ENCODE measurements around a stretch of chr3.

GRCh38 chr3:278294-278766 lies 81.8 kb downstream of the CHL1 start:
- RAMPAGE, long total RNA = no peak
- RRBS = no CpG with 5 or more reads among the region's 7 CpGs

DNA sequence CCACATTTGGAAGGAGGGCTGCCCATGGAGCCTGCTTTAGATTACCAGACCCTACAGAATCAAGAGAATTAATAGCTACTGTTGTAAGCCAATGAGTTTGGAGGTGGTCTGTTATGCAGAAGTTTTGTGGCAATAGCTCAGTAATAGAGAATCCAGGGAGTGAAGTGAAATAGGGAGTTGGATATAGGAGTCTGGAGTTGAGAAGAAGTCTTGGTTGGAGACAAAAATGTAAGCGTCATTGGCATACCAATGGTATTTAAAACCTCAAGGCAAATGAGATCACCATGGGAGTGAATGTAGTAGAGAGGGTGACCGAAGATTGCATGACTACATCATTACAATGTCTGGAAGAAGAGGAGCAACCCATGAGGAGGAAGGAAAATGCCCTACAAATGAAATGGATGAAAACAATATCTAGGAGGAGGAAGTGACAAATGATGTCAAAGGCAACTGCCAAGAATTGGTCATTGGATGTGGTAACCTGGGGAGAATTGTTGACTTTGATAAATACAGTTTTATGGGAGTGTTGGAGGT lies 54.4 kb downstream of the CNTN4 start:
- RAMPAGE, long total RNA = no peak
- RRBS = no CpG with 5 or more reads among the region's 2 CpGs

- RAMPAGE, long total RNA = no peak
These were observed 500.6 kb downstream of the CNTN4 start for GRCh38 chr3:2599326-2599617.

DNA sequence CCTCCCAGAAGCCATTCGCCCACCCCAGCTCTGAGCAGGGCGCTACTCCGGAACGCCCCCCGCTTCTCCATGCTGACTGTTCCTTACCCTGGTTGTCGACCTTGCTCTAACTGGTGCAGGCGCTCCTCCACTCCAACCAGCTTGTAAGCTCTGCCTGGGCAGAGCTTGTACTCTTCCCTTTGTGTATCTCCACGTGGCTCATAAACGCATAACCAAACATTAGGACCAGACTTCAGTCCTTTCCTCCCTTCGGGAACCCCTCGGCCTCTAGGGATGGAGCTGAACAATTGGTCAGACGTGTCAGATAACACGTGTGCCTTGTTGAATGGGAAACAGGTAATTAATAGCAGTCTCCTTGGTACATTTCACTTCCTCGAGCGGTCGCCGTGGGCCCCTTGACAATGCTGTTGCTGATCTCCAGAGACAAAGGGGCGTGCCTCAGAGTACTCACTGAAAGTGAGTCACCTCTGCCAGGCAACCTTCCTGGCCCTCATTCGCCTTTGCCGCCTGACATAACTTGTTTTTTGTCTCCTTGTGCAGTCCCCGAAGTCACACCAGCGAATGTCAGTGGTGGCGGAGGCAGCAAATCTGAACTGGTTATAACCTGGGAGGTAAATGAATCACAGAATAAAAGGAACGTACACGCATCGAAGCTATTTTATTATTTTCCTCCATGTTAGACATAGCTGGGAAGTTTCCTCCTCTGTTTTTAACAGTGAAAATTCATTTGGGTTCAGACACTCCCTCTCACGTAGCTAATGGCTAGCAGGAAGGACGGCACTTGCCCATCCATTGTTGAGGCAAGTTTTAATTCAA lies 71.6 kb downstream of the IL5RA start:
- RAMPAGE, long total RNA = no peak
- RRBS = 92% methylated on average over 3 of the region's 28 CpGs

- RAMPAGE, long total RNA = no peak
- RRBS = 3% methylated on average over 16 of the region's 78 CpGs
These were observed 659 bp downstream of the LRRN1 start for GRCh38 chr3:3799547-3800632.

- RAMPAGE, long total RNA = no peak
- RRBS = no CpG with 5 or more reads among the region's 5 CpGs
These were observed 3.8 kb downstream of the SETMAR start for GRCh38 chr3:4306882-4307505.

DNA sequence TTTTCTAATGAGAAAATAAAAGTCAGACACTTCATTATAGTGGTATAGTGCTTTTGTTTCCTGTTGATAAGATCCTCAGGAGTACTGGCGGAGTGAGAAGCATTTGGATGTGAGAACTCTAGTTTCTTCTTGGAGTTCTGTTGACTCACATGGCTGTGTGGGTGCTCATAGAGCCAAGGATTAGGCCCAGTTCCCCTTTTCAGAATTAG lies 2.1 kb downstream of the ITPR1 start:
- RAMPAGE, long total RNA = no peak
- RRBS = no CpG with 5 or more reads among the region's 1 CpG

DNA sequence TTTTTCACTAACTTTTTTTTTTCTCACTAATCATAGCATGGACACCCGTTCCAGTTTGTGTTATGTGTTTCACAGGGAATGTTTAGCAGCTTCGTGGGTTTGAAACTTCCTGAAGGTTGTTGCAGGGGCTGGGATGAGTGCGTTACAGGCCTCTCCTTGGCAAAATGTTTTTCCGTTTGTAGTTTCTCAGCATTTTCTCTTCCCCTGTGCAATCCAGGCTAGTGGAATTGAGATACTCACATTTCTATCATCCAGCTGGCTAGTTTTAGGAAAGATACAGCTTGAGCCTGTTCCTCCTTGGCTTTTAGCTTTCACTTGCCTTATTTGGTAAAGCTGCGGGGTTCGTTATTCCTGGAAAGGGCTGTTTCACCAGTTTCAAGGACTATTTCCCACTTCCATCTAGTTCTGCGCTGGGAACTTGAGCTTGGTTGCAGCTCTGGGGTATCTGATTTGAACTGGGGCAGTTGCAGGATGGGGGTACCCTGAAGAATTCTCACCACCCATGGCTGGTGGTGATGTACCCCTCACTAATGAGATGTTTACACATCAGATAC lies 90.3 kb downstream of the ITPR1 start:
- RAMPAGE, long total RNA = no peak
- RRBS = no CpG with 5 or more reads among the region's 7 CpGs

DNA sequence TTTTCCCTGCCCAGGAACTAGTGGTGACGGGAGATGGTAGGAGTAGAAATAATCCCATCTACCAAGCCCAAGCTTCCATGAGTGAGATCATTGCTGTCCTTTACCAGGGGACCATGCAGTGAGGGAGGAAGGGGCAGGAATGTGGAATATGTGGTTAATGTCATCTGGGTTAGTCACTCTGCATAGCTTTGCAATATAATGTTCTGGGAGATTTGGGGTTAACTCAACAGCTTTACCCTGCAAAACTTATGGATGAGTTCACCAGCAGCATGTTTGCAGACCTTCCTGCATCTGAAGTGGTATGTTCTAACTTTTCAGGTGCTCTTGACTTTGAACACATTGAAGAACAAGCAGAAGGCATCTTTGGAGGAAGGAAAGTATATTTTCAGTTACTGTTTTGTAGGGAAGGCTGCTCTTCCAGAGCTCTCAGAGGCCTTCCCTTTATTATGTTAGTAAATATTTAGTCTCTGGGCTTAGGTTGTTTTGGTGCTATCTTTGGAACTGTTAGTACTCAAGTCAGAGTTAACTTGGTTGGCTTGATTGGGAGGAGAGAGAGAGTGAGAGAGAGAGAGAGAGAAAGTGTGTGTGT lies 188.0 kb downstream of the ITPR1 start:
- RAMPAGE, long total RNA = no peak
- RRBS = no CpG with 5 or more reads among the region's 1 CpG

GRCh38 chr3:4752182-4753057 lies 226.8 kb upstream of the BHLHE40 start:
- RAMPAGE, long total RNA = no peak
- RRBS = 8% methylated on average over 5 of the region's 16 CpGs

DNA sequence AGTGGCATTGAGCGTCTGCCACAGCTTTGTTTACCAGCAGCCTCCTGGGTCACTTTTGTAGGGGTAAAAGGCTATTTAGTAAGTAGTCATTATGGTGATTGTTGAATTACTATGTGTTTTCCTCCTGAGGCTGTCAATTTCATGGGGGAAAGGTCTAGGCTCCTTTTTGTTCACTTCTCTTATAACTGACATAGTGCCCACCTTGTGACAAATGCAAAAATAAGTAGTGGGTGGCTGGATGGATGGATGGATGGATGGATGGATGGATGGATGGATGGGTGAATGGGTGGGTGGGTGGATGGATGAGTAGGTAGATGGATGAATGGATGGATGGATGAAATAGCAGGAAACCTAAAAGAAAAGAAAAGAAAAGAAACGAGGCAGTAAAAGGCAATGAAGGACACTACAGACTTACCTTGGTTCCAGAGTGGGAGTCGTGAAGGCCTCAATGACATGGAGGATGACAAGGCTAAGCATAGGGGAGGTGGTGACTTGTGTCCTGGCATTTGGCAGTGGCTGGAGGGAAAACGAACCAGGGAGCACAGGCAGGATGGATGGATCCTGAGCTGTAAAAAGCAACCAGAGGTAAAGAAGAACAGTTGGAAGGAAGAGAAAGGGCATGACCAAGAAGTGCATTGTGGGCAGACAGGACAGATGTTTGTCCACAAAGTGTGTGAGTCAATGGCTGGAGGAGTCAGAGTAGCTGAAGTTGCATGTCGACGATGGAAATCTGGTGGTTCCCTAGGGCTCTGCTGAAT lies 214.3 kb upstream of the BHLHE40 start:
- RAMPAGE, long total RNA = no peak
- RRBS = no CpG with 5 or more reads among the region's 6 CpGs

- RAMPAGE, long total RNA = no peak
- RRBS = no CpG with 5 or more reads among the region's 3 CpGs
These were observed 147.7 kb upstream of the BHLHE40 start for GRCh38 chr3:4831624-4831948.

DNA sequence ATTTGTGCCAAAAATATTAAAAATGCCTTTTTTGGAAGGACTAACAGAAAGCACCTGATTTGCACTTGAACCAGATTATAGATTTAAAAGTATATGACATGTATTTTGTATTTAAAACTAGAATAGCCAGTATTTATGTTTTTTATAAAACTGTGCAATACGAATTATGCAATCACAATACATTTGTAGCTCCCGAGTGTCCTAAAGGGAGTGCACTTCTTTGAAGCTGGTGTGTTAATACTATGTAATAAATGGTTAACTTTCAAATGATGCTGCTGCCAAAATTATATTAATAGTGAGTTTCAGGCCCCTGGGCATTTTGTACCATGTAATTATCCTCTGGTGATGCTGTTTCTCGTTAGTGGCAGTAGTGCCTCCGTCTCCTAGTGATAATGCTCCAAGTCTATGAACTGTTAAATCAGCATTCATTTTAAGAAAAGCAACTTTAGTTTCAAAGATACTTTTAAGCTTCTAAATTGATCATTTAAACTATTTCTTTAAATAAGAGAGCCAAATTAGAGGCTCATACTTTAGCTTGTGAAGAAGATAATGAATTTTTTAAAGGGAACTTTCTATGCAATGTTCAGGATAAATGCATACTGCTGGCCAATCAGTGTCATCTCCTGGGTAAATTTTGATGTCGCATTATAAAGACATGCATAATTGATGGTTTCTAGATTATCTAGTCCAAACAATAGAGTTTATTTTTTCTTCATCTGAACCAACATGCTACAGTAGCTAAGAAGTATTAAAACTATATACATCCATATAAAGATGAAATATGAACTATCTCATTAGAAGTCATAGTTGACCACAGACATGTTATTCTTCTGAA lies 132.6 kb upstream of the BHLHE40 start:
- RAMPAGE, long total RNA = no peak
- RRBS = no CpG with 5 or more reads among the region's 5 CpGs

- RAMPAGE, long total RNA = no peak
- RRBS = no CpG with 5 or more reads among the region's 10 CpGs
These were observed 77.1 kb upstream of the BHLHE40 start for GRCh38 chr3:4902082-4902626.

- RAMPAGE, long total RNA = no peak
- RRBS = 3% methylated on average over 3 of the region's 23 CpGs
These were observed 549 bp upstream of the BHLHE40 start for GRCh38 chr3:4978724-4979051.

DNA sequence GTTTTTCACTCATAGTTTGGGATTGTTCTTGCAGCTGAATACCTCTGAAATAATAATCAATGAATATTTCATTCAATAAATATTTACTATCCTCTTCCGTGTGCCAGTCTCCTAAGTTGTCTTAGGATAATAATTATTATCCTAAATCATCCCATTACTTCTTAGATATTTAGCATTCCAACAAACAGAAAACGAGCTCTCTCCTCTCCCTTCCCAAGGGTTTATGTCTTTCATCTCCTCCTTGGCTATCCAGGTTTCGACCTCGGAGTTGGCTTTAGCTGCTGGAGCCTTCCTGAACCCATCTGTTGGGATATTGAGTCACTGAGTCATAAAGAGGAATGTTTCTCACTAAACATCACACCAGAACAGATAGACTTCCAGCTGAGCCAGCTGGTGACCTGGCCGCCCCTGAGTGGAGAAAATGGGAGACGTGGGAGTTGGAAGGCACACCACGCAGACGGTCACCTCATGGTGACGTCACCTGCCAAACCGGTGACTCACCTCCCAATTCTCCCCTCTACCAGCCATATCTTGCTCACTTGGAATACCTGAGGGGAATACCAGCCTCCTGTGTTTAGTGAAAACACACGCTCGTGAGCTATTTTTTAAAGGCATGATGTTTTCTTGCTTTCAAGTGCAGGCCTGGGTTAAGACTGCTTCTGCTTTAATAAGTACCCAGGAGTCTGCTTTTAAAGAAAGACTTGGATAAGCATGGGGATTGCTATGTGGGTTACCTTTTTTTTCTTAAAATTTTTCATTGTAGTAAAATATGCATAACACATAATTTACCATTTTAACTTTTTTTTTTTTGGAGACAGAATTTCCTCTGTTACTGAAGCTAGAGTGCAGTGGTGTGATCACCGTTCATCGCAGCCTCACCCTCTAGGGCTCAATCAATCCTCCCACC lies 44.1 kb downstream of the BHLHE40 start:
- RAMPAGE, long total RNA = no peak
- RRBS = no CpG with 5 or more reads among the region's 14 CpGs

- RAMPAGE, long total RNA = no peak
- RRBS = no CpG with 5 or more reads among the region's 9 CpGs
These were observed 9.3 kb upstream of the EDEM1 start for GRCh38 chr3:5177804-5179080.

DNA sequence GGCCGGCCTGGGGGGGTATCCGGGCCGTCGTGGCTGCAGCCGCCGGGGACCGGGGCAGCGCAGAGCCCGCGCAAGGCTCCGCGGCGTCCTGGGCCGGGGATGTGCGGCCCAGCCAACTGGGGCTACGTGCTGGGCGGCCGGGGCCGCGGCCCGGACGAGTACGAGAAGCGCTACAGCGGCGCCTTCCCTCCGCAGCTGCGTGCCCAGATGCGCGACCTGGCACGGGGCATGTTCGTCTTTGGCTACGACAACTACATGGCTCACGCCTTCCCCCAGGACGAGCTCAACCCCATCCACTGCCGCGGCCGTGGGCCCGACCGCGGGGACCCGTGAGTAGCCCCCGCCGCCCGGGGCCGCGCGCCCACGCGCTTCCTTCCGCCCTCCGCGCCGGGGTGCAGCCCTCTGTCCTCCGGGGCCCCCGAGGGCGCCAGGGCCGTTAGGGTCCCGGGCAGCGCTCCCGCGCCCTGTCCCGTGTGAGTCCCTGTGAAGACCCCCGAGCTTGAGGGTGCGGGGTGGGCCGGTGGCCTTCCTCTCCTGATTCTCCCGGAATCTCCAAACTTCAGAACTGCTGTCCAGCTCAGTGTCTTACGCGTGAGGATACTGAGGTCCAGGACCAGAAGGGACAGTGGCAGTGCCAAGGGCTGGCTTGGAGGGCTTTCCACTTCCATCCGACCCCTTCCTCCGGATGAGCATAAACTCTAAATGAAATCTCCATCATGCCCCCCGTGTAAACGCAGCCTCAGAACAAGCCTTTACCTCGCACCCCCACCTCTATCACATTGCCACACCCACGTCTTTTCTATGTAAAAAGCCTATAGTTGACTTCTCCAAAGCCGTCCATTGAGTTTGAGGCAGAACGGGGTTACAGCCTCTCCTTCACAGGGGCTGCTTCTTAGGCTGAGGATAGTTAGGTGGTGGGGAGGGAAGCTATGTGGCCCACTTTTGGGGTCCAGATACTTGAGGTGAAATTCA lies 765 bp downstream of the EDEM1 start:
- RAMPAGE, long total RNA = no peak
- RRBS = 2% methylated on average over 34 of the region's 77 CpGs

DNA sequence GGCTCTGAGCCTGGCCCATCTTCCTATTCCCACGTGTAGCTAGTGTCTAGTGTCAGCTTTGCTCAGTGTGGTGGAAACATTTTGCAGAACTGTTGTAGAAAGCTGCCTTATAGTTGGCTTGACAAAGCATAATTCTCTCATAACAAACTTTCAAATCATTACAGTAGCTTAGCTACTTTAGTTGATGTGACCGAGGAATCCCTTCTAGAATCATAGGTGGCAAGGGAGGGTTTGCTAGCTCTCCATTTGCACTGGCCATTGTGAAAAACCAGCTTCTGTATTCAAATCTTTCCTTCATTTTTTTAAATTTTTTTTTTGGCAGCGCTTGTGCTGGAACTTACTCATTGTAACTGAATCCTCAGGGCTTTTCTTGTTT lies 31.0 kb downstream of the EDEM1 start:
- RAMPAGE, long total RNA = no peak
- RRBS = no CpG with 5 or more reads among the region's 3 CpGs

DNA sequence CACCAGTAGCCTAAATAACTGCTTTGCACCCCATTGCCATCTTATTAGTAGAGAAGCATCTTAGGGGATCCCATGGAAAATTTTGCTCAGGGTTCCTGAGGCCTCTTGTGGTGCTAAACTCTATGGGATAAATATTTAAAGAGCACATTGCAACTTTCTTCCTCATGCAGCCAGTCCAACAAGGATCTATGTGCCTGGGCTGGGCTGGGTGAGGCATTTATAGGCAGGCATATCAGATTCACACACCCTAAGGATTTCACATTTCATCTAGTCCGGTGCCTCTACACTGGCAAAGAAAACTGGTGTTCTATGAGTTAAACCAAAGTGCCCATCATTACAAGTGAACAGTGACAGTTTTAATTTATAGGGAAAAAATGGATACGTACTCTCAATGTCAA lies 512.3 kb downstream of the EDEM1 start:
- RAMPAGE, long total RNA = no peak
- RRBS = no CpG with 5 or more reads among the region's 2 CpGs